T-cell (primary cell): ENCODE results near the genes PNKP, IZUMO2, CLEC11A and ACP4.

GRCh38 chr19:49767422-49768099 lies 760 bp downstream of the AP2A1 start:
- PRO-cap, 7 experiments = no peak in any of the 7 experiments

DNA sequence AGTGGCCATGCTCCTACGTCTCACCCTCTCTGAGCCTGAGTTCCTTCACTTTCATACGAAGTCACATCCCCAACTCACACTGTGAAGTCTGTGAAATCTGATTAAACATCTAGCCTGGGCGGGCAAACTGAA lies 3.5 kb downstream of the FUZ start:
- PRO-cap, 7 experiments = peak in 2 of 7 experiments; most common minus-strand start position 76 of the sequence (in 1)

- PRO-cap, 7 experiments = no peak in any of the 7 experiments
Observed at GRCh38 chr19:49859665-49860923, 7.3 kb downstream of the PNKP start.

DNA sequence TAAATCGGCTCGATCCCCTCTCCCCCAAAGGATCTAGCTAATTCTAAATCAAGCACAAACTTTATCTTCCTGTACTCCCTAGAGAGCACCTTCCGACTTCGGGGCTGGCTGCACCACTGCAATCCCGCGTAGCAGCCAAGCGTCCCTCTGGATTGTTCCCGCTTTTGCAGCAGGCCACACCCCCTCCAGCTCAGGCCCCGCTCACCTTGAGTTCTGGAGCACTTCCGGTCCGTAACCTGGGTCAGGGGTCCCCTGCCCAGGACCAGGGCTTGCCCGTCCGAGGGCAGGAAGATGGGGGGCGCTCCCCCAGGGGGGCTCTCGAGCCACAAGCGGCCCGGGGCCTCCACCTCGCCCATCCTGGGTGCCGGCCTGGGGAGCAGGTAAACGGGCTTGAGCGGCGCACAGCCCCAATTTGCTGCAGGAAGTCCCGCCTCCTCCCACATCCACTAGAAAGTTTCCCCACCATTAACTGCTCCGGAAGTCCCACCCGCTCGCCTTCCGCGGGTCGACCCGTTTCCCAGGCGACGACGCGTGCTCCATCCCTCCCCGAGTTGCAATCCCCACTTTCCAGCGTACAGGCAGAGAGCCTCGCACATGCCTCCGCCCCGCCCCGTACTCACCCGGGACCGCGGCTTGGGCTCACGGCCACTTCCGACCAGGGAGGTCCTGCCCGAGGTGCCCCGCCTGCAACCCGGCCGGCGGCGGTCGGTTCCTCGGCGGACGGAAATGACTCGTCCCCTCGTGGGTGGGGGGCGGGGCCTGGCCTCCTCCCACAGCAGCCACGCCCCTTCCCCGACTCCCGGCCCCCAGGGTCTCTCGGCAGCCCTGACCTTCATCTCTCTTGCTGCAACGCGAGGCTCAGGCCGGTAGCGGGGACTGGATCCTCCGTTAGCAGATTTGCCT lies at the start of gene PNKP:
TSS of gene PNKP (minus strand) at position 728 of the 903 bp plus-strand sequence.
- PRO-cap, 7 experiments = peak in 7 of 7 experiments; most common plus-strand start position 841 of the sequence (in 5); most common minus-strand start position 707 of the sequence (in 3)

DNA sequence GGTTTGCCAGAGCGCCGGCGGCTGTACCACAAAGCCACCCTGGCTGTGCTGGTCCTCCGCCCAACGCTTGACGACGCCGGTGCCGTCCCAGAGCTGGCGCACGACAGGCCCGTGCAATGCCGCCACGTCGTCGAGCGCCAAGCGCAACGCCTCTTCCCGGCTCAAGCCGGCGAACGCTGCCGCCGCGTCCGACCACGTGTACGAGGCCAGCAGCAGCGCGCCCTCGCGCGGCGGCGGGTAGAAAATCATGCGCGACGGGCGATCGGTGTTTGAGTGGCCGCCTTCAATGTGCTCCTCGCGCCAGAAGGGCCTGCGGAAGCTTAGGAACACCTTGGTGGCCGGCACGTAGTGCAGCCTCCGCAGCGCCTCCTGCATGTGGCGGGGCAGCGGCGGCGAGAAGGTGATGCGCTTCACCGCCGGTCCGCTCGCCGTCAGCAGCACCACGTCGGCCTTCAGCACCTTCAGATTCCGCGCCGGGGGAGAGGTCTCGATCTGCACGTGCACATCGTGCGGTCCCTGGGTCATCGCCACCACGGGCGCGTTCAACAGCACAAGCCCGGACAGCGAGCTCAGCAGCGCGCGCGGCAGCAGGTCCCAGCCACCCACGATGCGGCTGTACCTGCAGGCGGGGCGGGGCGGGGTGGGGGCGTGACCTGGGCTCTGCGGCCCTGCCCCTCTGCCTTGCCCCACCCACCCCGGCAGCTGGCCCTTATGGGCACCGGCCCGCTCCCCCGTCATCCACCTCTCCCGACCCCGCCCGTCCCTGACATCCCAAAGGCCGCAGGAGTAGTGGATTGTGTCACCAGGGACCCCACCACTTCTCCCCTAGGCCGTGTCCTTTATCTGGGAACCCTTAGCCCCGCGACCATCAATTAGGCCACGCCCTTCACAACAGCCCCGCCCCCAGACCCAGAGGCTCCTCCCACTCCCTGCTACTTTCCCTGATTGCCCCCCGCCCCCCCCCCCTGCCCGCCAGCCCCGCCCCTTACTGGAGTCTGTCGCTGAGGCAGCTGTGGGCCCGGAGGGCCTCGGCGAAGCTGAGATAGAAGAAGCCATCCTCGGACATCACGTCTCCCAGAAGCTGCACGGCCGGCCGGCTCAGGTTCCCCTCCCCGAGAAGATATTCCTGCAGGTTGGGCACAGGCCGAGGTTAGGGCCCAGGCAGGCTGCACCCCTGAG lies 6.3 kb downstream of the IL4I1 start:
- PRO-cap, 7 experiments = peak in 1 of 7 experiments; most common minus-strand start position 617 of the sequence (in 1)

DNA sequence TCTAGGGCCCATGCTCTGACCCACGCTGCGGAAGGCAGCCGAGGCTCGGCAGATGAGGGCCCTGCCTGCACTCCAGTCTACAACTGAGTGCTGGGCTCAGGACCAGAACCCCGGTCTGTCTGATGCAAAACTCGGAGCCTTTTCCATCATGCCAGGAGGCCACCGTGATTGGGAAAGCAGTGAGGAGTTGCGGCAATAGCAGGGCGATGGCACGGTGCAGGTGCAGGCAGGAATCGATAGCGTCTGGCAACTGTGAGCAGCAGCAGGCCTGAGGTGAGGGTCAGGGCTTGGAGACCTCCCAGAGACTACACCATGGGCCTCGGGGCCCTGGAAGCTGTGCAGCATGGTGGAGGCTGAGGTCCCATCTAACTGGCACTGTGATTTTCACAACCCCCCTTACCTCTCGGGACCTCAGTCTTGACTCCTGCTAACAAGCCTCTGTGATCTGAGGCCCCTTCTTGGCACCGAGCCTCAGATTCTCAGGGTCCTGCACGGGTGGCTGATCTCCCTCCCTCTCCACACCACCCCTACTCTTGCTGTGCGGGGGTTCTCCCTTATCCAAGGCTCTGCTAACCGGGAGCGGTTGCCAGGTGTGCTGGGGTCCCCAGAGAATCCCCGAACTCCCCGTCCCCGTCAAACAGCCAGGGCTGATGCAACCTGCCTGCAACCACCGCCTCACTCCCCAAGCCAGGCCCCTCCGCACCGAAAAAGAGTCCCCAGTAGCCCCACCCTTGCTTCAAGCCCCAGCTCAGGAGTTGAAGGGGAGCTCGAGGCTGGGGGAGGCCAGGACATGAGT lies 5.0 kb upstream of the ATF5 start:
- PRO-cap, 7 experiments = no peak in any of the 7 experiments

- PRO-cap, 7 experiments = no peak in any of the 7 experiments
Observed at GRCh38 chr19:49969266-49969717, 8.3 kb upstream of the SIGLEC11 start.

DNA sequence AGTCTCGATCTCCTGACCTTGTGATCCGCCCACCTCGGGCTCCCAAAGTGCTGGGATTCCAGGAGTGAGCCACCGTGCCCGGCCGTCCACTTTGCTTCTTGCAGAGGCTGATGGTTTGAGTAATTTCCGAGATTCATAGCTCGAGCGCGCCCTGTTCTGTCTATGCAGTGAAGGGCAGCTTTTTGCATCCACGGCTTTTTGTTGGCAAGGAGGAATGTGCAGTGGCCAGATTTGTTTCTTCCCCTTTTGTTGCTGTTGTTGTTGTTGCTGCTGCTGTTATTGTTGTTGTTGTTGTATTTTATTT lies 64.1 kb downstream of the IZUMO2 start:
- PRO-cap, 7 experiments = no peak in any of the 7 experiments

DNA sequence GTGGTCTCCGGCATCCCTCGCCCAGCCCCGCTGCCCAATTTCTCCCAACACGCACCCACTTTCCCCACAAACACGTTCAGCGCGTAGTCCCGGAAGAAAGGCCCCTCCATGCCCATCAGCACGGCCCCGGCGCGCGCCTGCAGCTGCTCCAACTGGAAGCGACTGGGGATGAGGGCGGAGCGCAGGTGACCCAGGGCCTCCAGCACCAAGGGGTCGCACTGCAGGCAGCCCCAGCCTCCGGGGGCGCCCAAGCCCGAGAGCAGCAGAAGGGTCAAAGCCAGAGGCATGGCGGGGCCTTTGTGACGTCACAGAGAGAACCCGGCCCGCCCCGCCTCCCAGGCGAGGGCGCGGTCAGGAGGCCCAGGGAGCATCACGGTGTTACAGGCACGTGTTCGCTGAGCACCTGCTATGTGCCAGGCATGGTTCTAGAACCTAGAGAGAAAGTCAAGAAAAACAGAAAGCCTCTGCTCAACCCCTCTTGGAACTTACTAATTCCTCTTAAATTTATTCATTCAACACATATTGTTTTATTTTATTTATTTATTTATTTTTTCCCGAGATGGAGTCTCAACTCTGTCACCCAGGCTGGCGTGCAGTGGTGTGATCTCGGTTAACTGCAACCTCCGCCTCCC lies at the start of gene IZUMO2:
TSS of gene IZUMO2 (minus strand) at position 374 of the 632 bp plus-strand sequence.
- PRO-cap, 7 experiments = no peak in any of the 7 experiments

DNA sequence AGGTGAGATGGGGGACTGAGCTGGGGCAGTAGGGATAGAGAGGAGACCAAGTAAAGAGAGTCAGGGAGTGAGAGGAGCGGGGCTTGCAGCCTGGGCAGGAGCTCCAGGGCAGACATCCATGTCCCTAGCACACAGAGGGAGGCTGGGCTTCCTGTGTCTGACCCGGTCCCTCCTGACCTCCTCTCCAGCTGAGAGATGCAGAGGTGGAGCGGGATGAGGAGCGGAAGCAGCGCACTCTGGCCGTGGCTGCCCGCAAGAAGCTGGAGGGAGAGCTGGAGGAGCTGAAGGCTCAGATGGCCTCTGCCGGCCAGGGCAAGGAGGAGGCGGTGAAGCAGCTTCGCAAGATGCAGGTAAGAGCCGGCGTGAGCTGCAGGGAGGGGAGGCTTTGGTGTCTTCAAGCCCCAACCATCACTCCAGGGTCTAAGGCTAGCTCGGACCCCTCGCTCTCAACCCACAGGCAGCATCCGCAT lies 38.4 kb downstream of the KCNC3 start:
- PRO-cap, 7 experiments = no peak in any of the 7 experiments

DNA sequence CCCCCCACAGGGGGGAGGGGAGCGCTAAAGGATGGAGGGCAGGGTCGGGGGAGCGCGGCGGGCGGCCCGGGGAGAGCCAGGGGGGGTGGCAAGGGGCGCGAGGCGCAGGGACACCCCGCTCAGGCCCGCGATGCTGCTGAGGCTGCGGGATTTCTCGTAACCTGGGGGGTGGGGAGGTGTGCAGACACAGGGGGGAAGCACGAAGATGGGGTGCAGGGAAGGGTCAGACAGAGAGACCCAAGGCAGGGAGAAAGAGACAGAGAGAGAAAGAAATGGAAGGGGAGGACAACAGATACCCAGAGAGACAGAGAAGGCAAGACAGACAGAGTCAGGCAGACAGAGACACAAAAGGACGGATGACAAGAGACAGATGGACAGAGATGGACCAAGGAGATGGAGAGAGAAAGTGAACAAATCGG lies 14.3 kb downstream of the KCNC3 start:
- PRO-cap, 7 experiments = no peak in any of the 7 experiments

DNA sequence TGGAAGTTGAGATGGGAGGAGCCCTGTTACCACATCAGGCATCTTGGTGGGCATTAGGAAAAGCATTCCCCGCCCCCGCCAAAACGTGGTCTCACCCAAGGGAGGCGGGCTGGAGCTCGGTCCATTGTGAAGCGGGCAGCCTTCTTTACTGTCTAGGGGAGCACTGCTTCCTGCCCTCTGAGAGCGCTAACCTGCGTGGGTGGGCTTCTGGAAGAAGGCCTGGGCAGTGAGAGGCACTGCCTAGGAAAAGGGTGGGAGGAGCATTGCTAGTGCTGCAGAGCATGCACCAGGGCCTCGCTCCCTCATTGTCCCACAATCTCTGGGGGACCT lies 3.9 kb downstream of the NR1H2 start:
- PRO-cap, 7 experiments = no peak in any of the 7 experiments

GRCh38 chr19:50406684-50407079 lies 12.1 kb upstream of the SPIB start:
- PRO-cap, 7 experiments = no peak in any of the 7 experiments

DNA sequence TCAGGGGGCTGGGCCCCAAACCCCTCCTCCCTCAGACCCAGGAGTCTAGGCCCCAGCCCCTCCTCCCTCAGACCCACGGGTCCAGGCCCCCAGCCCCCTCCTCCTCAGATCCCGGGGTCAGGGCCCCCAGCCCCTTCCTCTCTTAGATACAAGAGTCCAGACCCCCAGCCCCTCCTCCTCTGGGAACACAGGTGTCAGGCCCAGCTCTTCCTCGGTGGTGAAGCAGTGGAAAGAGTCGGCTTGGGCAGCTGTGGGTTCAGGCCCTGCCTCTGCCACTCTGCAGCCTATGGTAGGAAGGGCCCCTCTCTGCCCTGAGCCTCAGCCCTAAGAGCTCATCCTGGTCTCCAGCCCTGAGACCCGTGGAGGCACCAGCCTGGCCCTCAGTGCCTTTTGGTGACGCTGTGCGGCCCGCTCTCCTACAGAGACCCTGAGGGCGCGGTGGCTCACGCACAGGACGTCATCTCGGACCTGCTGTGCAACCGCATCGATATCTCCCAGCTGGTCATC lies 3.7 kb upstream of the SPIB start:
- PRO-cap, 7 experiments = no peak in any of the 7 experiments

GRCh38 chr19:50415523-50416517 lies 2.9 kb upstream of the SPIB start:
- PRO-cap, 7 experiments = peak in 1 of 7 experiments; most common minus-strand start chr19:50415790 (in 1)

DNA sequence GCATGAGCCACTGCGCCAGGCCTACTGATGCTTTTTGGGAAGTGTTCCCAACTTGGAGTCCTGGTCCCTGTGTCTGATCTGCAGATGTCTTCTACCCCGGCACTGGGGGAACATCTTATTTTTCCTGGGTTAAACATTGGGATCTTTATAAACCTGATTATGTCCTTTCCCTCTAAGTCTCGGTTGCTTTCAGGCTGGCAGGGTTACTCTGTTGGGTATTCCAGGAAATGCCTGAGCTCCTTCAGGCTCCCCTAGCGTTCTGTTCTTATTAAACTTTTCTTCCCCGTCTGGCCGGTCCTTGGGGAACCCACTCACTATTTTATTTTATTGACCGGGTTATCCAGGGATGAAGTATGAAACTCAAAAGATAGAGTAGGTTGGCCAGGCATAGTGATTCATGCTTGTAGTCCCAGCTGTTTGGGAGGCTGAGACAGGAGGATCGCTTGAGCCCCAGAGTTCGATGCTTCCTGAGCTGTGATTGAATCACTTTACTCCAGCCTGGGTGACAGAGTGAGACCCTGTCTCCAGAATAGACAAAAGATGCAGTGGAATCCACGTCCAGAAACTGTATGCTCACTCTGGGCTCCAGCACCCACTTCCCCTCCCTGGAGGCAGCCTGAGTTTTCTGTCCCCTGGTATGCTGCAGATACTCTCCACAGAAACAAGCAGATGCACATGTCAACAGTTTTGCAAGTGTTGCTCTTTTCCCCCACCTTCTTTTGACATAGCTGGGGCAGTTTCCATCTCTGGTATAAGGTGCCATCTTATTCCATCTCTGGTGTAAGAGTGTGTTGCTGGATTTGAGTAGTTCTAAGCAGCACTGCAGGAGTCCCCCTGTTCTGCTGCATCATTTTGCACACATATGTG lies 7.9 kb upstream of the GARIN5A start:
- PRO-cap, 7 experiments = no peak in any of the 7 experiments

GRCh38 chr19:50489336-50490062 lies 12.9 kb upstream of the GARIN5A start:
- PRO-cap, 7 experiments = no peak in any of the 7 experiments

- PRO-cap, 7 experiments = no peak in any of the 7 experiments
Observed at GRCh38 chr19:50722859-50723889, at the start of gene CLEC11A. Gene CLEC11A (plus strand): TSS chr19:50723364.

GRCh38 chr19:50790037-50790585 lies at the start of gene ACP4:
Gene ACP4 (plus strand): TSS chr19:50790415.
- PRO-cap, 7 experiments = no peak in any of the 7 experiments

DNA sequence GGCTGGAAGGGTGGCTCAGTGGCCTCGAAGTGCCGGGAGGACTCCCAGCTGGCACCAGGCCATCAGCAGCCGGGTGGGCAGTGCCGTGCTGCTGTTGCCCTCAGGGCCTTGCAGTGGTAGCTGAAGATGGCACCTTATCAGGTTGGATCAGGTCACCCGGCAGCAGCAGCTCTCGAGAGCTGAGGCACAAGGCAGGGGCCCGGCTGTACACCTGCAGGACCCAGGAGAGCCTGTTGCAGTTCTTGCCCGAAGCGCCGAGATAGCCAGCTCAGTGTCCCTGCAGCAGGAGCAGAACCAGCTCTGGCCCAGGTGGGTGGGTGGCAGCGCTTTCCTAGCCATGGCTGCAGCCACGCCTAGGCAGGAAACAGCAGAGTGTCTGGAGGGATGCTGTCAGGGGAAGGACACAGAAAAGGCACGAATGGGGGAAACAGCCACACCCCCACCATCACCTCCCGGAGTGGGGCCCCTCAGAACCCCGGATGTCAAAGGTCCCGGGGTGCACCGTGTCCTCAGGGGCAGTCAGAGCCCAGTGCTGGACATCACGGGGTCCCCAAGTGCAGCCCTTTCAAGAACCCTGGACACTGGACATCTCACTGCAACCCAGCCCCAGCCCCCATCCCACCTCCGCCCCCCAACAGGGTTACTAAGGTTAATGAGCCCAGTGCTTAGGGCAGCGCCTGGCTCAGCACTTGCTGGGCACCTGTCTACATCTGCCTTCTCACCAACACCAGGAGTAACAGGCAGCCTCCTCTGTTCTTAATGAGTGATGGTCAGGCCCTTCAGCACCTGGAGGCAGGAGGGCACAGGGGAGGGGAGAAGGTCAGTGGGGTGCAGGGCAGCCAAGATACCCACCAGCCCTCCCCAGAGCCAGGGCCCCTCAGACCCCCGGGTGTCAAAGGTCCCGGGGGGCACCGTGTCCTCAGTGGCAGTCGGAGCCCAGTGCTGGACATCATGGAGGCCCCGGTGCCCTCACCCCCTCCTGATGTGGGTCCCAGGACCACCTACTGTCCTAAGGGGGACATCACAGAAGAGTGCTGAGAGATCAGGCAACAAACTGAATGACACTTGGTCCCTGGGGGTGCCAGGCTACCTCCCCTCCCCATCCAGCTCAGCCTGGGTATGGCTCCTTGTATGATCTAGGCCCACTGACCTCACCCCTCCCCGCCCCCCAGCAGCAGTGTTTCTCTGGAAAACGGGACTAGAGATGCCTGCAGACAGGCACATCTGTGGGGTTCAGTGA lies 8.8 kb downstream of the ACP4 start:
- PRO-cap, 7 experiments = peak in 1 of 7 experiments; most common minus-strand start position 958 of the sequence (in 1)